Temporal lobe (tissue), 2 donors: ENCODE measurements around a stretch of chr3.

- RAMPAGE, long total RNA = no peak
These were observed 1.1 kb upstream of the TNIK start for GRCh38 chr3:171461352-171461603.

DNA sequence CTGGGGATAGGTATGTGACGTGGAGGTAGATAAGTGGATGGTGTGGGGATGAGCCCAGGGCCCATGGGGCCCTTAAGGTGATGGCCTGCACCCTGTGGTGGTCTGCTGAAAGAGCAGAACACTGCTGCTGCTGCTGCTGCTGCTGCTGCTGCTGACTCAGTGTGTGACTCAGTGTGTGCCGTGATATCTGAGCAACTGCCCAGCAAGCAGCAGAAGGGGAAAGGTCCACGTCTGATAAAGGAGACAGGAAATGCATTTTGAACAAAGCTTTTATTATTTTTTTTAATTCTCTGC is 63.9 kb upstream of the TNIK start:
- RAMPAGE, long total RNA = no peak

DNA sequence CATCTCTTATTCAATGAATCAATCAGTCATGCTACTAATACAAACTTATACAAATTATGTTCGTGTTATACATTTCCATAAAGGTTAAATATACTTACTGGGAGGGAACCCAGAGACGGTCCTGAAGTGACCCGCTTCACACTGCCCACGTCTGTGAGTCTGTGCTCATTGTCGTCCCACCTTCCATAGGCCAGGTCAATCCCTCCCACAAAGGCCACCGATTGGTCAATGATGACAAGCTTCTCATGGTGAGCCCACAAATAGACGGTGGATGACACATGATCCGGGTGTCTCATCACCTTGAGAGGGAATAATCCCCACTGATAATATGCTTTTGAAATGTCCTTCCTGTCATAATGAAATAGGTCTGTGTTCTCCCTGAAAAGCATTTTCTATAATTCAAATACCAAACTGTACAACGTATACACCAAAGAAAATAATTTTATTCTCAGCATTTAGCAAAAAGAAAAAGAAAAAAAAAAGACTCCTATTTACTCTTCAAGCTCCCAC is 121.7 kb downstream of the PLD1 start:
- RAMPAGE, long total RNA = no peak

DNA sequence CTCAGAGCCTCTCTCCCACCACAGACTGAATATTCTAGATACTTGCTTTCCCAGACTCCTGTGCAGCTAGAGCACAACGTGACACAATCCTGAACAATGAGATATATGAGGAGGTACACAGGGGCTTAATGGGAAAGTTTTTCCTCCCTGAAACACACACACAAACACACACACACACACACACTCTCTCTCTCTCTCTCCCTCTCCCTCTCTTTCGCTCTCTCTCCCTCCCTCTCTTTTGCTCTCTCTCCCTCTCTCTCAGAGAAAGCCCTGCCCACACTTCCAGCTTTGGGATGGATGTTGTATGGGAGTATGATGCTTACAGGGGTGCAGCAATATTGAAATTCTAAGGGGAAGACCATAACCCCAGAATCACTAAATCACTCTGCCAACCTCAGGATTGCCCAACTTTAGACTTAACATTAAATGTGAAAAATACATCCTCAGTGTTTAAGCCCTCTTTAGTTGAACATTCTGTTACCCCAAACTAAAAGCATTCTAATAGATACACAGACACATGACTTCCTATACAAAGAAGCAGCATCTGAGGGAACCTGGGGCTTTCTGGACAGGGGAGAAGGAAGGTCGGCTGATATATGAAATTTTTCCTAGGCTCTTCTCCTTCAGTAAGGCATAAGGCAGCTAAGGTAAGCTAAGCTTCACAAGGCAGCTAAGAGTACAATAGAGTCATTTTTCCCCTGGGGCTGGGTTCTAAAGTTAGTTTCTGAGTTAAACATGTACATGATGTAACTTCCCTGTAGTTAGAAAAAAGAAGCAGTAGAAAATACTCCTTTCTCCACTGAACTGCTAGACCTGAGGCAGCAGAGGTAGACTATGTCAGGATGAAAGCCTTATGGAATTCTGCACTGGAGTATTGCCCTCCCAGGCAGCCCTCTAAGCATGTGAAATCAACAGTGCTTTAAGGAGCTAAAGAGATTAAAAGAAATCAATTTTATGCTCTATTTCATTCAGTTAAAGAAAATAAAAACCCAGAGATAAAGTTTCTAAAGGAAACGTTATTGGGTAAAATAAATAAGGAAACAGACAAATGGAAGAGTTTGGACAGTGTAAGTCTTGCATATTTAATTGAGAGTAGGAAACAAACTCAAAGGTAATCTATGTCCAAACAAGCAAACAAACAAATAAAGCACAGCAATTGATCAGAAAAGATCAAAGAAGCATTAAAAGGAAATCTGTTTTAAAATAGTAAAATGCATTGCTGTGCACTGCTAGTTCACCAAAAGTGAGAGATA is 109.7 kb downstream of the PLD1 start:
- RAMPAGE, long total RNA = no peak

GRCh38 chr3:171770694-171771634 is 39.3 kb downstream of the PLD1 start:
- RAMPAGE, long total RNA = start-site peak on the minus strand at chr3:171771305-171771395, 51 and 9 reads in 2 replicates

DNA sequence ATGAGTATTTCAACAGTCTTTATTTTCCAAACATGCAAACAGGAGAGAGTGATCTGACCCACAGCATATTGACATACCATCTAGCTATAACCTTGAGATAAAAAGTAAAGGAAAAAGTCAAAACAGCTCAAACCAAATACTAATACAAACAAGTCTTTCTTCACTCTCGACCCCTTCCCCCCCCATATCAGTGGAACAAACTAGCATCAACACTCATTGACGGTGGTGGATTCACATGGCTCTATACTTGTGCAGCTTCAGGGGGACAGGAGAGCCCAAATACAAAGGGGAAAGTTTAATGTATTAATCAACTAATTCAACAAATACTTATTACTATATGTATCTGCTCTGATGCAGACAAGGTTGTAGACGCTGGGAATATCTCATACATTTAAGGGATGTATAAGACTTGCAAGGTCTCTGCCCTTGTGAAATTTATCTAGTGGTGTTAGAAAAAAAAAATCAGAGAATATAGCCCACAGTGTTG is 1.8 kb upstream of the TMEM212 start:
- RAMPAGE, long total RNA = no peak

- RAMPAGE, long total RNA = no peak
These were observed 29.5 kb downstream of the FNDC3B start for GRCh38 chr3:172068606-172069582.

DNA sequence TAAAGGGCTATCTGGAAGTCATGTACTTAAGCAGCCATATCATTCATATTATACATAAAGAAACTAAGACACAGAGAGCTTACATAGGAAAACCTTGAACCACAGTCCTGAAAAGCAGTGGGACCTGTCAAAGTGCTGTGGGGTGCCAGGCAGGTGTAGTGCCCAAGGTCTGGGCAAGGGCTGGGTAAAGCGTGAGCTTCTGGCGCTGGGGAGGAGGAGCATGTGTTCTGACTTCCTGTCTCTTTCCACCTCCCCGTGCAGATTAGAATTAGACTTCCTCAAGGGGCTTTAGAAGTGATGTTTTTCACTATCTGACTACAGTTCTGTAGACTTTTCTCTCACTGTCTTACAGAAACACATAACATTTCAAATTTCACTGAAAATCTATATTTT is 63.1 kb downstream of the FNDC3B start:
- RAMPAGE, long total RNA = no peak

GRCh38 chr3:172203813-172204494 is 164.6 kb downstream of the FNDC3B start:
- RAMPAGE, long total RNA = no peak

- RAMPAGE, long total RNA = no peak
These were observed 172.8 kb downstream of the FNDC3B start for GRCh38 chr3:172212071-172212714.

GRCh38 chr3:172342838-172343324 is 105.4 kb downstream of the GHSR start:
- RAMPAGE, long total RNA = no peak

DNA sequence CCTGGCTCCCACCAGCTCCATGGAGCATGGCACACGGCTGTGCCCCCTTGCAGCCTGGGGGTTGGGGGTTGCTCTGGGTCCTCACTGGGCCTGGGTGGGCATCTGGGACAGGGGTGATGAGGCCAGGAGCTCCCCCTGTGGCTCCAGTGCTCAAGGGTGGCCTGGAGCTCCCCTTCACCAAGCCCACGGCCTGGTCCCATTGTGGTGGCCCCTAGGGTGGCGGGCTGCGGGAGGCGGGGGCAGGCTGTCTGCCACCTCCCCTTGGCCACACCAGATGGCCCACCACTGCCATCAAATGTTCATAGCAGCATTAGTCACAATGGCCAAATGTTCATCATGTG is 36.7 kb downstream of the GHSR start:
- RAMPAGE, long total RNA = no peak

GRCh38 chr3:172519614-172520829 is 3.2 kb downstream of the TNFSF10 start:
- RAMPAGE, long total RNA = no peak

- RAMPAGE, long total RNA = no peak
These were observed 12.2 kb downstream of the NCEH1 start for GRCh38 chr3:172698735-172698996.

GRCh38 chr3:173397020-173397370 is 549 bp upstream of the NLGN1 start:
- RAMPAGE, long total RNA = no peak

DNA sequence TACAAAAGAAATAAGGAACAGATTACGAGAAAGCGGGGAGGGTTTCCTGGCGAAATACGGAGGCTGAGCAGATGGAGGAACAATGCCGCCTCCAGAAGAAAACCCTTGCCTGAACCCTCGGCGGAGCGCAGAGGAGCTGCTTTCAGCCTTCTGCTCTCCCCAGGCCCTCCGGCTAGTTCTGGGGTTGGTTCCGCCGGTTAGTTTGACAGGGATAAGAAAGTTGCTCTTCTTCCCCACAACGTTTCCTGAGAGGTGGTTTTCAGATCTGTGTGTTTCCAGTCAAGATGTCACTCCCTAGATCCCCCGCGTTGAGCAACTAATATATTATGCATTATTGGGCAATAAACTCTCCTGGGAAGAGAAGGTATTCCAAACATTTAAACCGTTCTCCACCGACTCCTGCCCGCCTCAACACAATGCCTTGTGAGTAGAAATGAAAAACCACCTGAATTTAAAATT is 550 bp downstream of the NLGN1 start:
- RAMPAGE, long total RNA = no peak

DNA sequence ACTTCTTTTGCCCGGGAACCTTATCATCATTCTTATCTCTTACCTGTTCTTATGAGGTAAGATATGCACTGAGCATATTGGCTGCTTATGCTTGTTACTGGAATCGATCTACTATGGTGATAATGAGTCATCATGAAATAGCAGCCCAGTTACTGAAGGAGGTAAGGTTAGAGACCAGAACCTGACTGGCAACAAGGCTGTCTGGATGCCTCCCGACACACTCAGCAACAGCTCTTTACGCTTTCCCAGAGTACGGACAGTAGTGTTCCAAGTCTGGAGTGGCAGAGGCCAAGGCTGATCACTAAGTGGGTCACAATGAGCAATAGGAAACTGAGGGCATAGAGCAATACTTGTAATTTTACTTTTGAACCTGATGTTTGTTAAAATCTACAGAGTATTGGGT is 314.1 kb downstream of the NLGN1 start:
- RAMPAGE, long total RNA = no peak

- RAMPAGE, long total RNA = no peak
These were observed 594.1 kb upstream of the NAALADL2 start for GRCh38 chr3:174264948-174265524.

- RAMPAGE, long total RNA = no peak
These were observed 252.9 kb upstream of the NAALADL2 start for GRCh38 chr3:174606233-174606722.

DNA sequence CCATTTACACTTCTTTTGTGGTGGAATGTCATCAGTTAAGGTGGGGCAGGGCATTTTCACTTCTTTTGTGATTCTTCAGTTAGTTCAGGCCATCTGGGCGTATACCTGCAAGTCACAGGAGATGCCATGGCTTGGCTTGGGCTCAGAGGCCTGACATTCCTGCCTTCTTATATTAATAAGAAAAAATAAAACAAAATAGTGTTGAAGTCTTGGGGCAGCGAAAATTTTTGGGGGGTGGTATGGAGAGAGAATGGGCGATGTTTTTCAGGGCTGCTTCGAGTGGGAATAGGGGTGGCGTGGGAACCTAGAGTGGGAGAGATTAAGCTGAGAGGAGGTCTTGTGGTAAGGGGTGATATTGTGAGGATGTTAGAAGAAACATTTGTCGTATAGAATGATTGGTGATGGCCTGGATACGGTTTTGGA is 875.4 kb downstream of the TBL1XR1 start:
- RAMPAGE, long total RNA = no peak